ENCODE results near the genes DDAH2, VARS1, HSPA1A and NELFE.

DNA sequence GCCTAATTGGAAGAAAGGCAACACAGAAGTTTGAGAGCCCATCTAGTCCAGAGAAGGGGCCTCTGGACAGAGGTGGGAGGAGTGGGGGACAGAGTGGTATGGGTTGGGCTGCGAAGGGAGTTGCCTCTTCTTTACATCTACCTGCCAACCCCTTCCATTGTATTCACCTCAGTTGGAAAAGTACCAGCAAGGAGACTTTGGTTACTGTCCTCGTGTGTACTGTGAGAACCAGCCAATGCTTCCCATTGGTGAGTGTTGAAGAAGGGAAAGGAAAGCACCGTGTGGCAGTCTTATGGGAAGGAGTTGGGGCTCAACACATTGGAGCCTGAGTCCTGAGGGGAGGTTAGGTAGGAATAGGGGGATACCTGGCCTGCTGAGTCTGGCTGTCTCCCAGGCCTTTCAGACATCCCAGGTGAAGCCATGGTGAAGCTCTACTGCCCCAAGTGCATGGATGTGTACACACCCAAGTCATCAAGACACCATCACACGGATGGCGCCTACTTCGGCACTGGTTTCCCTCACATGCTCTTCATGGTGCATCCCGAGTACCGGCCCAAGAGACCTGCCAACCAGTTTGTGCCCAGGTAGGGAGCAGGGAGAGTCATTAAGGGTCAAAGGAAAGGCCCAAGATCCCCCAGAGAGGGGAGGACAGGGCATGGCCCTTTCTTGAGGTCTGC, 713 bp upstream of the LY6G5B start:
- RRBS: no CpG with 5 or more reads among the region's 8 CpGs

- RRBS: no CpG with 5 or more reads among the region's 7 CpGs
Observed at GRCh38 chr6:31719901-31720572, 1.5 kb downstream of the LY6G6C start.

GRCh38 chr6:31728973-31729715, at the start of gene DDAH2:
Gene DDAH2, minus strand, starts transcription at chr6:31729299.
- RRBS: no CpG with 5 or more reads among the region's 29 CpGs

- RRBS: 1% methylated on average over 30 of the region's 94 CpGs
Observed at GRCh38 chr6:31795317-31796222, at the start of gene VARS1. Gene VARS1, minus strand, starts transcription at chr6:31795752.

DNA sequence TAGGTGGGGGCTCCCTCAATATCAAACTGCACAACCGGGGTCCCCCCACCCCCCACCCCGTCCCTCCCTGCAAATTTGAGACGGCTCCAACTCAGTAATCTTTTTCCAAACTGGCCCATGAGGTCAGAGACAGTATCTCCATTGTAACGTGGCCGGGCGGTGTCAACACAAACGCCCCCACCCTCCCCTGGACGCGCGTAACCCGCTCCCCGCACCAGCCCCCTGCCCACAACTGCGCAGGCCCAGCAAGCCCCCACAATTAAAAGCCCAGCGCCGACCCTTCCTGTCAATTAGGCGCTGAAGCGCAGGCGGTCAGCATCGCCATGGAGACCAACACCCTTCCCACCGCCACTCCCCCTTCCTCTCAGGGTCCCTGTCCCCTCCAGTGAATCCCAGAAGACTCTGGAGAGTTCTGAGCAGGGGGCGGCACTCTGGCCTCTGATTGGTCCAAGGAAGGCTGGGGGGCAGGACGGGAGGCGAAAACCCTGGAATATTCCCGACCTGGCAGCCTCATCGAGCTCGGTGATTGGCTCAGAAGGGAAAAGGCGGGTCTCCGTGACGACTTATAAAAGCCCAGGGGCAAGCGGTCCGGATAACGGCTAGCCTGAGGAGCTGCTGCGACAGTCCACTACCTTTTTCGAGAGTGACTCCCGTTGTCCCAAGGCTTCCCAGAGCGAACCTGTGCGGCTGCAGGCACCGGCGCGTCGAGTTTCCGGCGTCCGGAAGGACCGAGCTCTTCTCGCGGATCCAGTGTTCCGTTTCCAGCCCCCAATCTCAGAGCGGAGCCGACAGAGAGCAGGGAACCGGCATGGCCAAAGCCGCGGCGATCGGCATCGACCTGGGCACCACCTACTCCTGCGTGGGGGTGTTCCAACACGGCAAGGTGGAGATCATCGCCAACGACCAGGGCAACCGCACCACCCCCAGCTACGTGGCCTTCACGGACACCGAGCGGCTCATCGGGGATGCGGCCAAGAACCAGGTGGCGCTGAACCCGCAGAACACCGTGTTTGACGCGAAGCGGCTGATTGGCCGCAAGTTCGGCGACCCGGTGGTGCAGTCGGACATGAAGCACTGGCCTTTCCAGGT, at the start of gene HSPA1A:
HSPA1A (plus strand) TSS at position 595 of the 1,089 bp plus-strand sequence.
- RRBS: 2% methylated on average over 10 of the region's 78 CpGs

- RRBS: no CpG with 5 or more reads among the region's 40 CpGs
Observed at GRCh38 chr6:31829309-31830143, 2.0 kb downstream of the HSPA1B start.

DNA sequence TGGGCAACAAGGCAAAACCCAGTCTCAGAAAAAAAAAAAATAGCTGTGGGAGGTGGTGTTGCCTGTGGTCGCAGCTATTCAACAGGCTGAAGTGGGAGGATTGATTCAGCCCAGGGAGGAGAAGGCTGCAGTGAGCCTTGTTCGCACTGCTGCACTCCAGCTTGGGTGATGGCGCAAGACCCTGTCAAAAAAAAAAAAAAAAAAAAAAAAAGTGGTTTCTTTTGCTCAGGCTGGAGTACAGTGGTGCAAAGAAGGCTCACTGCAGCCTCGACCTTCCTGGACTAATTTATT, 5.5 kb upstream of the ZBTB12 start:
- RRBS: no CpG with 5 or more reads among the region's 4 CpGs

GRCh38 chr6:31950435-31951662, 5.0 kb downstream of the CFB start:
- RRBS: no CpG with 5 or more reads among the region's 14 CpGs

DNA sequence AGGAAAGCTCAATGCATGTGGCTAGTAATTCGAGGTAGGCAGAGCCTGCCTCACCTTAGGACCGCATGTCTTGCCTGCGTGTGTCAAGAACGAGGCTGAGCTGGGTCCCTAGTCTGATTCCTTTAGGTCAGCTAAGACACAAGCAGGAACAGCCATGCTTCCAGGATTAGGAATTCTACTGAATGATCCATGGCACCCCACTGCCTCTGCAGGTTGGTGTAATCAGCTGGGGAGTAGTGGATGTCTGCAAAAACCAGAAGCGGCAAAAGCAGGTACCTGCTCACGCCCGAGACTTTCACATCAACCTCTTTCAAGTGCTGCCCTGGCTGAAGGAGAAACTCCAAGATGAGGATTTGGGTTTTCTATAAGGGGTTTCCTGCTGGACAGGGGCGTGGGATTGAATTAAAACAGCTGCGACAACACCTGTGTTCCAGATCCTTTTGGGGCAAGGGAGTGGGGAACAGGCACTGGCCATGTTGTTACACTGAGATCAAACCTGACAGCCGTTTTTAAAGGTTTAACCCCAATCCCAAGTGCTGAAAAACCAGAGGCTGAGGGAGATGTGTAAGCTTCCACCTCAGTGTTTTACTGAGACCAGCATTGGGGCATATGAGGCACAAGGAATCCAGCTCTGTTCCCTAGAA, 5.9 kb downstream of the CFB start:
- RRBS: no CpG with 5 or more reads among the region's 10 CpGs

DNA sequence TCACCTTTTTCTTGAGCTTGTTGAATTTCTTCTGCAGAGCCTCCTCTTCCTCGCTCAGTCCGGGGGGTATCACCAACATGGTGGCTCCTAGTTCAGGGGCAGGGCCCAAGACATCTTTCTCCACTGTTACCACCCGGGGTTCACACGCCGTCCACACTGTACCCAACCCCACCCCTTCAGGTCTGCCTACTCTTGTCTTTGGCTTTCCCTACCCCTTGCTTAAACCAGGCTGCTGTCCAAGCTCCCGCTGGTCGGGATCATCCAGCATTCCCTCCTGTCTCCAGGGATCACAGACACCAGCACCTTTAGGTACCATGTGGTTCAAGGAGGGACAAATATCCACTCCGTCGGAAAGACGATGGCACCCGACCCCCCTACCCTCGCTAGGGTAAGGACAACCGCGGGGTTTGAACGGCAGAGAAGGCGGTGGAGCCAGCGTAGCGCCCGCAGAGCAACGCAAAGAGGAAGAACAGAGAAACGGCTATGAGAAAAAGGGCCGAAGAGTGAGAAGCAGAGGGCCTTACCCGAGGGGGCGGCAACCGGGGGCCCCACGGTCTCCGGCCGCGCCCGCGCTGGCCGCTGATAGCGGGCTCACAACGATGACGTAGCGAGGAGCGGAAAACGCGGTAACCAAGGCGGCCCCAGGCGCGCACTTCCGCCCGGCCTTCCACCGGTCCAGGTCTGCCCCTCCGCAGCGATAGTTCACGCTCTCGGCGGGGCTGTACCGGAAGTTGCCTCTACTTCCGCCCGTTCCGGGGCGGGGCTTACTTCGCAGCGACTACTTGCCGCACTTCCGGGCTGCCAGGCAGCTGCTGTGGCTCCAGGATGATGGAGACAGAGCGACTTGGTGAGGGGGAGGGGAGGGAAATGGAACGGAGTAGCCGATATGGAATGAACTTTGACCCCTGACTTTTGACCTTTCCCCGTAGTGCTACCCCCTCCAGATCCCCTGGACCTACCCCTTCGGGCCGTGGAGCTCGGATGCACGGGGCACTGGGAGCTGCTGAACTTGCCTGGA, at the start of gene NELFE:
NELFE (minus strand) TSS at position 604 of the 1,018 bp plus-strand sequence.
- RRBS: 1% methylated on average over 25 of the region's 67 CpGs

DNA sequence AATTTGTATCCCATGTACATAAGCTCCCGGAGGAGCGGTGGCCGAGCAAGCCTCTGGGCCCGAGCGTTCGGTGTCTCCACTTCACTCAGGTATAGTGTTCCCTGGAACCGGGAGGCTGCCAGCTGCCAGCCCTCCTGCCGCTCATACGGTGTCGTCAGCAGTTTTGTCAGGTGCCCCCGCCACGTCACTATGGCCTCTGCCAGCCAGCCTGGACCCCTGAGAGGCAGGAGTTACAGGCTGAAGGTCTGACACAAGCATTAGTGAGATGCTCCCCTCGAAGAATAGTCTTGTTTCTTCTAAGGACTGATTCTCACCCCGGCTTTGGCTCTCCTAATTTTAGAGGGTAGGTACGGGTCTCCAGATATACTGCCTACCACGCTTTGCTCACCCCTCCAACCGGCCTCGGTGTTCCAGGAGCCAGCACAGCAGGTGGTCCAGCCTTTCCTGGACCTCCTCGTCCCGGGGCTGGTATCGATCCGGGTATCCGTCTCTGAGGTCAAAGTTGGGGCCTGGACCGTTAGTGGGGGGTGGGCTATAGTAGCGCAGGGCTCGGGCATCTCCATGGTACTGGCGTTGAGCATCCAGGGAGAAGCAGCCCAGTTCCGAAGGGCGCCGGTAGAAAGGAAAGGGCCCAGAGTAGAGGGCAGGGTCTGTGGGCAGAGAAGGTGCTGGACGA, 868 bp downstream of the DXO start:
- RRBS: 55% methylated on average over 12 of the region's 31 CpGs

DNA sequence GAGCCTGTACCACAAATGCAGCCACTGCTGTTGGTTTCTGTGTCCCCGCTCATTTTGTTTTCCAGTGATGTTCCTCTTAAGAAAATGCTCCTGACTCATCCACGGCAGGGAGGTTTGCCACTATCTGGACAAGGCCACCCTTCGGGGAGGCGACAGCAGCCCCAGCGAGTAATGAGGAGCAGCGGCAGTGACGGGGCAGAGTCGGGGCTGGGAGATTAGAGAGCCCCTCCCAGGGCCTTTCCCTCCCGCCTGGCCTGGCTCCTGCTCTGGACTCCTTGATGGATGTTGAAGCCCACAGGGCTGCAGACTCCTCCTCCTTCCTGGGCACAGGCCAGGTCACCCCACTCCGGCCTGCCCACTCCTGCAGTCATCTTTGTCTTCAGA, 1.7 kb upstream of the C4B start:
- RRBS: no CpG with 5 or more reads among the region's 10 CpGs

GRCh38 chr6:32111086-32112148, 2.3 kb upstream of the TNXB start:
- RRBS: no CpG with 5 or more reads among the region's 11 CpGs

DNA sequence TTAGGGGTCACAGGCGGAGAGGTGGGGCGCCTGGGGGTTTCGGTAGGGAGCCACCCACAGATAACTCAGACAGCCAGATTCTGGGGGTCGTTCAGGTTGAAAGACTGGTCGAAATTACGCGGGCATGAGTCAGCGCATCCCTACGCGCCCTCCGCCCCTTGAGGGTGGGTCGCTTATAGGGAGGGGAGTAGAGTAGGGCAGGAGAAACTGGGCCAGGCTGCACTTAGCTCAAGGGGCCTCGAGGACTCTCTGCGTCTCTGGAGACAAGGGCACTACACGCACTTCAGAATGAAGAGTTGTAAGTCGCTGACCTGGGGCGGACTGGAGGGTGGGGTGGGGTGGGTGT, 629 bp upstream of the PPT2 start:
- RRBS: no CpG with 5 or more reads among the region's 17 CpGs

DNA sequence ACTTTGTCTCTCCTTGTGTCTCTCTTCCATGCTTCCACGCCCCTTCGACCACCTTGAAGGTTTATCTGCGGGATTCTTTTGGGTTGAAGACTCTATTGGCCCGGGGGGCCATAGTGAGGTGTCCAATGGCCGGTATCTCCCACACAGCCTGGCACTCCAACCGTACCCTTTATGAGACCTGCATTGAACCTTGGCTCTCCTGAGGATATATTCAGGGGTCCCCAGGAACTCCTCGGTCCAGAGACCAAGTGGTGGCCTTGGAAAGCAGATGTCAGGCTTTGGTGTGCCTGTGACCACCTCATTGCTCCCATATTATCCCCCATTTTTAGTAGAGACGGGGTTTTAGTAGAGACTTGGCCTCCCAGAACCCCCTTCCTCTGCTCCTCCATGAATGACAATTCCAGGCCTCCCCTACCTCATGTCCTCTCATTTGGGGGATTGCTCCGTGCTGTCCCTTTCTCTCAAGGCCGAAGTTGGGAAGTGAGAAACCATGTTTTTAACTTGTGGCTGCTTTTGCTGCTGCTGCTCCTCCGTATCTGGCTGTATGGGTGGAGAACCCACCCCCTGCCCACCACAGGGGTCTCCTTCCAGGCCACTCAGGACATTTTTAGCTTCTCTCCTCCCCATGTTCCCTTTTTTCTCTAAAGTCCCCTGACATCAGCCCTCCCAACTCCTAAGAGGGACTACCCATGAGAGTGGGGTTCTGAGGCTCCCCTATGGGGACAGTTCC, 1.5 kb upstream of the EGFL8 start:
- RRBS: no CpG with 5 or more reads among the region's 11 CpGs

DNA sequence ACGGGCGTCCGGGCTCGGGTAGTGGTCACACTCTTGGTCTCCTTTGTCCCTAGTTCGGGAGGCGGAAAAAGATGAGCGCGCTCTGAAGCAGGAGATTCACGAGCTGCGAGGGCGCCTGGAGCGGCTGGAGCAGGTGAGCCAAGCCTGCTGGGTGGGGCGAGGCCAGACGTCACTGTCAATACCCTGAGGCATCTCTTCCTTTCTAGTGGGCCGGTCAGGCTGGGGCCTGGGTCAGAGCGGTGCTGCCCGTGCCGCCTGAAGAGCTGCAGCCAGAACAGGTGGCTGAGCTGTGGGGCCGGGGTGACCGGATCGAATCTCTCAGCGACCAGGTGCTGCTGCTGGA, 2.9 kb downstream of the EGFL8 start:
- RRBS: 77% methylated on average over 6 of the region's 22 CpGs

GRCh38 chr6:32186924-32187362, 2.9 kb upstream of the AGER start:
- RRBS: no CpG with 5 or more reads among the region's 9 CpGs

DNA sequence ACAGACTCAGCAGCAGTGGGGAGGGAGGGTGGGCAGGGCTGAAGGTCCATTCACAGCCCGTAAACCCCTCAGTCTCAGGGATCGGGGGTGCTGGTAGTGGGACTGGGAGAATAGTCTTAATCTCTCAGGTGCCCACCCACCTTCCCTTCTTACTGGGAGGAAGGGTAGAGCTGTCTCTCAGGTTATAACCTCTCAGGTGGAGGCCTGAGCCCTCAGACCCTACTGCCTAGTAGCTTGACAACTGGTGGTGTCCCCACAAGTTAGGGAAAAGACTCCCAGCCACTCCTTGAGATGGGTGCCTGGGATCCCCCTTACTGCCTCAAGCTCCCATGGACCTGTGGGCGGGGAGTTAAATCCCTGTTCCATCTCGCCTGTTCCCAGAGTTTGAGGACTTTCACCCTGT, 807 bp upstream of the PBX2 start:
- RRBS: no CpG with 5 or more reads among the region's 4 CpGs

DNA sequence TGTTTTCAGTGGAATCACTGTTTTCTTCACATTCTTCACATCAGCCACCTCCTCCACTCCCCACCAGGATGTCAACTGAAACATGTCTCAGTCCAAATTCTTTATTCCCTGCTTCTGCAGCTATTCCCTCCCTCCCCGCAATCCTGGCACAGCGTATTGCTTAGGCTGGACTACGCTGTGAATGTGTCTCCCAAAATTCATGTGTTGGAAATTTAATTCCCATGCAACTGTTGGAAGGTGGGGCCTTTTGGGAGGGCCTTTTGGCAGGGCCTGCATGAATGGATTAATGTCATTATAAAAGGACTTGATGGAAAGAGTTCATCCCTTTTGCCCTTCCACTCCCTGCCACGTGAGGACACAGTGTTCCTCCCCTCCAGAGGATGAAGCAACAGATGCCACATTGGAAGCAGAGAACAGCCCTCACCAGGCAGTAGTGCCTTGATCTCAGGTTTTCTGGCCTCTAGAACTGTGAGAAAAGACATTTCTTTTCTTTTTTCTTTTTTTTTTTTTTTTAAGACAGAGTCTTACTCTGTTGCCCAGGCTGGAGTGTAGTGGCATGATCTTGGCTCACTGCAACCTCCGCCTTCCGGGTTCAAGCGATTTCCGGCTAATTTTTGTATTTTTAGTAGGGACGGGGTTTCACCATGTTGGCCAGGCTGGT, 20.5 kb upstream of the NOTCH4 start:
- RRBS: no CpG with 5 or more reads among the region's 9 CpGs

DNA sequence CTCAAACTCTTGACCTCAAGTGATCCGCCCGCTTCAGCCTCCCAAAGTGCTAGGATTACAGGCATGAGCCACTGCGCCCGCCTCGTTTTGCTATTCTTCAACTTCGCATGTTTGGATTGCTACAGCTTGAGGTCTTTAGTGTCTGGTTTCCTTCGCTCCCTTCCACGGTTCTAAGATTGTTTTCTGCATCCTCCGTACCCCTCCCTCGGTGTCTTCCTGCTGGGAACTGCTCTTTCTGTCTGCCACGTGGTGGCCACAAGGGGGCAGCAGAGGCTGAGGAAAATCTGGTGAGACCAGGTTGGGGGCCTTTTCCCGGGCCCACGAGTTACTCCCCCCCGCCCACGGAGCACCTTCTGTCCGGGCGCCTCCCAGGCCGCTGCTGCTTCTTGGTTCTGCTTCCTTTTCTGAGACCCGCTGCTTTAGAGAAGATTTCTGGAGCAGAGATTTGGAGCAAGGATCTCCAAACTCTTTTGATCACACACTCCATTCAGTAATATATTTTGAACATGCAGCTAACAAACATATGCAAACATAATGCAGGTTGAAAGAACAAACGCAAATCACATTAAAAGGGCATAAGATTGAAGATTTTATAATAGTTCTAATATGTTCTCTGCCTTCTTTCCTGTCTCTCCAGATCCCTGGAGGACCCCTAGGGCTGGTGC, 21.1 kb upstream of the NOTCH4 start:
- RRBS: 1% methylated on average over 5 of the region's 20 CpGs